HepG2 (cell line): ENCODE results near the gene CCNI2.

DNA sequence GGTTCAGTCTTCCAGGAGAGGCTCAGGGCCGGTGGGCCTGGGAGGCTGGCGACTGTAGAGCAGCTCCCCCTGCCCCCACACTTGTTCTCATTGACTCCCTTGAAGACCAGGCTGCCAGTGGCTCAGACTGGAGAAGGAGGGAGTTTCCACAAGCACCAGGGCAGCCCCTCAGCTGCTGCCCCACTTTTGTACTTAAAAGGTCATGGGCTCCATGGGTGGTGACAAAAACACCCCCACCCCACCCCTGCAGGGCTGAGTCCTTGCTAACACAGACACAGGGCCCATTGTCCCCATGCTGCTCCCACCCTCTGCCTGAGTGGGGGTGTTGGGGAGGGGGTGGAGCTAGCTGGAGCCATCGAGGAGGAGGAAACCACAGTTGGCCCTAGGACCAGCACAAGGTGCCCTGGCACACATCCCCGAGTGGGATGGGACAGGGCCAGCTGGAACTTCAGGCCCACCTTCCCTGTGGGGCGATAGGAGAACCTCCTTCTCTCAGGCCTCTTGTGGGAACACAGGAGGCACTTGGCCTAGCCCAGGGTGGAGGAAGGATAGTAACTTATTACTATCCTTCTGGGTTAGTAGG is 10.6 kb downstream of the PDLIM4 start:
- RRBS, 2 experiments: no CpG with 5 or more reads among the region's 5 CpGs
CAGE:
- cytosol, long polyA minus RNA: no peak
- cytosol, long polyA plus RNA: no peak
- long polyA plus RNA: no peak
- nucleus, long polyA minus RNA: no peak
- nucleus, long polyA plus RNA: no peak

GRCh38 chr5:132371941-132372491 is 2.5 kb downstream of the SLC22A5 start:
- RRBS, 2 experiments: no CpG with 5 or more reads among the region's 3 CpGs
CAGE:
- cytosol, long polyA minus RNA: no peak
- cytosol, long polyA plus RNA: no peak
- long polyA plus RNA: no peak
- nucleus, long polyA minus RNA: no peak
- nucleus, long polyA plus RNA: no peak

GRCh38 chr5:132386601-132387404 is 17.3 kb downstream of the SLC22A5 start:
- RRBS, 2 experiments: 39% methylated on average over 2 of the region's 13 CpGs
CAGE:
- cytosol, long polyA minus RNA: no peak
- cytosol, long polyA plus RNA: no peak
- long polyA plus RNA: no peak
- nucleus, long polyA minus RNA: no peak
- nucleus, long polyA plus RNA: no peak

DNA sequence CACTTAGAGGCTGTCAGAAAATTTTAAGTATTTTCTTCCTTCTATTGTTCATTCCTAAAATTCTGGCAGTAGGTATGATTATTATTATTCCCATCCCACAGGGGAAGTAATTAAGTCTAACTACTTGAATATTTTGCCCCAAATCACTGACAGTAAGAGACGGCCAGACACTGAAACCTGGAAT is 40.5 kb downstream of the SLC22A5 start:
- RRBS, 2 experiments: no CpG with 5 or more reads among the region's 1 CpG
CAGE:
- cytosol, long polyA minus RNA: no peak
- cytosol, long polyA plus RNA: no peak
- long polyA plus RNA: no peak
- nucleus, long polyA minus RNA: no peak
- nucleus, long polyA plus RNA: no peak

- RRBS, 2 experiments: no CpG with 5 or more reads among the region's 4 CpGs
CAGE:
- cytosol, long polyA minus RNA: no peak
- cytosol, long polyA plus RNA: no peak
- long polyA plus RNA: no peak
- nucleus, long polyA minus RNA: no peak
- nucleus, long polyA plus RNA: no peak
Observed at GRCh38 chr5:132423204-132423817, 53.8 kb downstream of the SLC22A5 start.

GRCh38 chr5:132455530-132456190 is 34.9 kb downstream of the IRF1 start:
- RRBS, 2 experiments: no CpG with 5 or more reads among the region's 7 CpGs
CAGE:
- cytosol, long polyA minus RNA: no peak
- cytosol, long polyA plus RNA: no peak
- long polyA plus RNA: no peak
- nucleus, long polyA minus RNA: no peak
- nucleus, long polyA plus RNA: no peak

DNA sequence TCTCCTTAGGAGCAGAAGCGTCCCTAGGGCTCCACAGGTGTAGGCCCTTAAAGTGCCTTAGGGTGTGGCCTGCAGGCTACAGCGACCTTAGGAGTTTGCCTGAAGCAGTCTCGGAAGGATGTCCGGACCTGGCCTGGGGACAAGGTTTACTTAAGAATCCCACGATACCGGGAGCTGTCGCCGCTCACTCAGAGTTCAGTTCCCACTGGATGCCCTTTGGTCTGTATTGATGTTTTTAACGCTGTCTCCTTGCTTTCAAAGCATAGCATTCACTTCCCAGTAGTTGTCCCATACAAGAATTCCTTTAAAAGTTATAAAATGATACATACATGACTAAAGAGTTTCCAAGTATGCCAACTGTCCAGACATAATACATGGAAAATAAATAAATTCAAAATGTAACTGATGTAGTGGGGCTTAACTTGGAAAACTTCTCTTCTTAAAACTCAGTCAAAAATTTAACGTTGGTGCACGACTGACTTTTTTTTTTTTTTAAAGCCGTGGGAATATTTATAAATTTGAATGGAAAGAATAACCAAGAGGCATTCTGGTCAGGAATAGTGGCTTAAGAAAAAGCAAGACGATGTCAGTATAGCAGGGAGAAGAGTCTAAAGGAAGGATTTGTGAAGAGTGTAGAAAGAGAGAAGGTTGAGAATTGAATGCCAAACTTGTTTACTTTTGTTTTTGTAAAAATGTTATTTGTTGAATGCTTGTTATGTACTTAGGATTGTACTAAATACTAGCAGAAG is 924 bp downstream of the RAD50 start:
- RRBS, 2 experiments: no CpG with 5 or more reads among the region's 13 CpGs
CAGE:
- cytosol, long polyA minus RNA: no peak
- cytosol, long polyA plus RNA: no peak
- long polyA plus RNA: no peak
- nucleus, long polyA minus RNA: no peak
- nucleus, long polyA plus RNA: no peak

- RRBS, 2 experiments: 66 to 73% methylated on average over 21 to 22 of the region's 68 CpGs
CAGE:
- cytosol, long polyA minus RNA: no peak
- cytosol, long polyA plus RNA: no peak
- long polyA plus RNA: no peak
- nucleus, long polyA minus RNA: no peak
- nucleus, long polyA plus RNA: no peak
Observed at GRCh38 chr5:132746875-132747700, at the start of gene CCNI2. TSS of gene CCNI2 (plus strand) at chr5:132747426.

DNA sequence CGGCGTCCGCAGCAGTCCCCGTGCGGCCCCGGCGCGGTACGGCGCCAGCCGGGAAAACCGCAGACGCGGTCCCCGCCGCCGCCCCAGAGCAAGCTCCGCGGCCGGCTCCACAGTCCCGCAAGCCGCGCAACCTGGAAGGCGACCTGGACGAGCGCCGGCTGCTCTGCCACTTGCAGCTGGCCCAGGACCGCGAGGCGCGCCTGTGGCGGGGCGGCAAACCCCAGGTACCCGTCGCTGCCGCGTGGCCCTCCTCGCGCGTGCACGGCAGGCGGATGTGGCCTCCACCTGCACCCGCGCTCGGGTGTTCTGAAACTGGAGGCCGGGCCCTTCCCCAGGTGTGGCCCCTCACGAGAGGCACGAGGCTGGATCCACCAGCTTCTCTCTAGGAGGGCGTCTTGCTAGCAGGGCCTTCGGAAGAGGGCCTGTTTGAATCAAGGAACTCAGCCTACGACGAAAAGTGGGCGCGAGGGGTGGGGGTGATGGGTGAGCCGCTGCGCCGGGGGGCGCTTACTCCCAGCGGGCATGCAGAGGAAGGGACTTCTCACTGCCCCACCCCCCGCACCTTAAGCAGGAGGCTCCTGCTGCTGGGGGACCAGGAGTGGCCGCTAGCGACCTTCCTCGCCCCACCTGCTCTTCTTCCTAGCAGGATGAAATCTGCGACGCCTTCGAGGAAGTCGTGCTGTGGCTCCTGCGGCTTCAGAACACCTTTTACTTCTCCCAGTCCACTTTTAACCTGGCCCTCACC is 647 bp downstream of the CCNI2 start:
- RRBS, 2 experiments: 92 to 94% methylated on average over 21 to 23 of the region's 68 CpGs
CAGE:
- cytosol, long polyA minus RNA: no peak
- cytosol, long polyA plus RNA: no peak
- long polyA plus RNA: no peak
- nucleus, long polyA minus RNA: no peak
- nucleus, long polyA plus RNA: no peak

DNA sequence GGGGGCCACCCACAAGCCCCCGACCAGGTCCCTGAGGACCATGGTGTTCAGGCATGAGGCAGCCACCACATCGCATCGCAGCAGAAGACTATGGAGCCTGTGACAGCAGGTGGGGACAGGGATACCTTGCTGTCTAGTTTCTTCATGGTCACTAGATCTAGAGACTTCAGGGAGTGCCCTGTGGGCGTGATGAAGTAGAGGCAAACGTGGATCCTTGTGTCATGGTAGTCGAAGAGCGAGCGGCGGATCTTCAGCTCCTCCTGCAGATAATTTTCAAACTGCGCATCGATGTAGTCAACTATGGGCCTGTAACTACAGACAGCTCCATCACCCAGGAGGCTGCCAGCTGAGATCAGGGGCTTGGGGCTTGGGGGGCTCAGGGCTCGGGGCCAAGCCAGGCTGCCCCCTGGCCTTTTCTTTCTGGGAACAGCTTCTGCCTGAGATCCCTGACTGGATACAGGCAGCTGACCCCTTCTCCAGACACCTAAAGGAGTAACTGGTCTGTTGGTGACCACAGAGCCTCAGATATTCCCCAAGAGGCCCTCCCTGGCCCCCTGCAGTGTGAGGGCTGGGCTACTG is 13.4 kb downstream of the SEPTIN8 start:
- RRBS, 2 experiments: no CpG with 5 or more reads among the region's 12 CpGs
CAGE:
- cytosol, long polyA minus RNA: no peak
- cytosol, long polyA plus RNA: no peak
- long polyA plus RNA: no peak
- nucleus, long polyA minus RNA: no peak
- nucleus, long polyA plus RNA: no peak

DNA sequence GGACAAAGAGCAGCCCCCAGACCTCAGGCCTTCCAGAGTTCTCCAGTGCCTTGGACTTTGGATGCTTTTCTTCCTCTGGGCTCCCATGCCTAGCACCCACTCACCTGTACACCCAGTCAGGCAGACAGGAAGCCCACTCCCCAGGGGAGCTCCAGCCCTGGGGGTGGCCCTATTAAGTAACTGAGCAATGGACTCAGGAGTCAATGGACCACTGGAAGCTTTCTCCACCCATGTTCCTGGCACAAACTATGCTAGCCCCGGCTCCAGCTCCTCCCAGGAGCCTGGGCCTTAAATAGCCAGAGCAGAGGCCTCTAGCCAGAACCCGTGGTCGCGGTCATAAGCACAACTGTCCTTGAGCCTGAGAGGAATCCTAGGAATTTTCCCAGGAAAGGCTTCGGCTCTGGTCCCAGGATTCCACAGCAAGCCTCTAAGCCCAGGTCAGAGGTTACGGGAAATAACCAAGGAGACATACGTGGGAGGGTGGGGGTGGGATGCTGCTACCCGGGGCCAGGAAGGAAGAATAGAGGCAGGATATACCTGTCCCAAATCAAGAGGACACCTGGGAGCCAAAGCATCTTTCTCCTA is 5.5 kb downstream of the SEPTIN8 start:
- RRBS, 2 experiments: no CpG with 5 or more reads among the region's 8 CpGs
CAGE:
- cytosol, long polyA minus RNA: no peak
- cytosol, long polyA plus RNA: no peak
- long polyA plus RNA: no peak
- nucleus, long polyA minus RNA: no peak
- nucleus, long polyA plus RNA: no peak

DNA sequence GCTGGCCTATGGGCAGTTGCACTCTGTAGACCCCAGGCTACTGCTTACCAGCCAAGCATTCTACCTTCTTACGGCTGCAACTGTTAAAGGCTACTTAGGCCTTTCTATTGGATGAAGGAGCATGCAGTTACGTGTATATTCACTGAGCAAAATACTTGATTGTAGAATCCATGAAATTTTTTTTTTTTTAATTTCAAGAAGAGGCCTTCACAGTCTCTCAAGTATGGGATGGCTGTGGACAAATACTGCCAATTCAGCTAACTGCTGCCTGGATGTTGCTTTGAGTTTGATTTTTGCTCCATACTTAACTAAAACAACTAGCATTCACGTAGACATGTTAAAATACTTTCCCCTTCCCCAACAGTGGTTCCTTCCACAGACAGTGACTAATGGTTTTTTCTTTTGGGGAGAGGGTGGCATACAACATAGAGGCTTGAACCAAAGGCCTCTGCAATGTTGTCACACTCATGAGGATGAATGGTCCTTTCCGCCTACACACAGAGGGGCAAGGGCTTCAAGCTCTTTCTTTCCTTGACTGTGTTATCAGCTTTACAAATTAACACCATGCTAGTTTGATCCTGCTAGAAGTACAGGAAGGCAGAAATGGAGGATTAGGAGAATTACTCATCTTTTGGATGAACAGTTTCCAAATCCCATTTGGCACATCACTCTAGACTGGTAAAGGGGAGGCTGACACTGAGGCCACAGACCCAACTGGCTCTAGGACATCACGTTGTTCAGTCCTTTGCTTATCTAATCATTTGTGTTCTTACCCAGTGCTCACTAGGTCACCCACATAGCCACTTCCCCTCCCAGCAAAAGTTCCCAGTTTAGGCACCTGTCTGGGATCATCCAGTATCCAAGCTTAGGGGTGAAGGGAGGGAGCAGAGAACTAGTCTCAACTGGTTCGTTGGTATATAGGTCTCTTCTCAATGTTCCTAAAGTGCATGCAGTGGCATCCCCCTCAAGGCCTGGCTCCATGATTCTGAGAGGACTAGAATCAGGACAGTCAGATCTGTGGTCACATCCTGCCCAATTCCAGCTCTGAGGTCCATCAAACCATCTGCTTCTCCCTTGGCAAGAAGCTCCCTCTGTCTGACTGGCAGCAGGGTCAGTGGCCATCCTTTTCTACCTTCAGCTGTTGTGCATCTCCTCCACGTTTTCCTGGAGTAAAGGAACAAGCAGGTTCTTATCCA is 1.7 kb upstream of the LEAP2 start:
- RRBS, 2 experiments: no CpG with 5 or more reads among the region's 7 CpGs
CAGE:
- cytosol, long polyA minus RNA: no peak
- cytosol, long polyA plus RNA: no peak
- long polyA plus RNA: no peak
- nucleus, long polyA minus RNA: no peak
- nucleus, long polyA plus RNA: no peak

DNA sequence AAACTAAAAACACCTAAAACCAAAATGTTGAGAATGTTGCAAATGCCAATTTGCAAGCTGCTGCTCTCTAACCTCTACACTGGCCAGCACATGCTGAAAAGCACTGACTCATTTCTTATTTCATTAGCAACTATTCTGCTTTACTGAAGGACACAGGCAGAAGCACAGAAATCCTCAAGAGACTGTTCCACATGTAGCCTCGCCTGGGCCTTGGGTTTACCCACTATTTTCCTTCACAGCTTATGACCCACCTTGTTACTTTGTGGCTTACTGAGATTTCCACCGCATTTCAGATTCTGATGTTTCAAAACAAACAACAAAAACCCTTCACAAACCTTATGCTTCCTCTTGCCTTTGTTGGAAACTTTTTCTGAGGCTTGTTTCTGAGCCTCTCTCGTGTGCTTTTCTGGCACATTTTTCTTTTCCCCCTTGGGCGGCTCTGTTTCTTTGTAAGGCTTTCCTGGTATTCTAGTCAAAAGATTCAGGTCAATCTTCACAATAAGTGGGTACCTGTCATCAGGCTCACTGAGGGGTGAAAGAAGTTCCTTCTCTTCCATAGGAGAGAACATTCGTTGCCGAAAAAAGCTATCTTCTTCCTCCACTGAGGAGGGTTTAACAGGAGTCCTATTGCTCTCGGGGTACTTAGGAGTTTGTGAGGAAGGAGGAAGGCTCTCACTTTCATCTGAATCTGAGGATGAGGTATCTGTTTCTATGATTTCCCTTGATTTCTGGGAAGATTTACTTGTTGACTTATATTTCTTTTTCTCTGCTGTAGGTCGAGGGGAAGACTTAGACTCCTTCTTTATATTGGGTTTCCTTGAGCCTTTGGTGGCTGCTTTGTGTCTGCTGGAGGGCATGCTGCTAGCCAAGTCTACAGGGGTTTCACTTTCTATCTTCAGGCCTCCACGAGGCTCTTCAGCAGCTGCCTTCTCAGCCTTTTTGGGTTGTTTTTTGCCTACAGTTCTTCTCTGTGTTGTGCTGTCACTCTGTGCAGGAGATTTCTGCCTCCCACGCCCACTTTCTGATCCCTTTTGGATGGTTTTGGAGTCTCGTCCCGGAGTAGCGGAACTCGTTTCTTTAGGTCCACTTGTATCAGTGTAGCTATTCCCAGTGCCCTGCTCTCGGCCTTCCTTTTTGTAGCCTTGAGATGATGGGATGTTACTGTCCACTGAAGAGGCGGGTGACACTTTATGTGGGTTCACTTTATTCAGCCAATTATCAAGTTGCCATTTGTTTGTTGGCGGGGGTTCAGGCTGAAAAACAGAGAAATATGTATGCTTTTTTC is 23.0 kb downstream of the LEAP2 start:
- RRBS, 2 experiments: no CpG with 5 or more reads among the region's 17 CpGs
CAGE:
- cytosol, long polyA minus RNA: start-site peak on the minus strand centred at position 984 of the sequence, 64 bp wide, 75 reads; start-site peak on the minus strand centred at position 1,089 of the sequence, 11 bp wide, 25 reads; start-site peak on the minus strand centred at position 1,195 of the sequence, 21 bp wide, 23 reads
- cytosol, long polyA plus RNA: no peak
- long polyA plus RNA: no peak
- nucleus, long polyA minus RNA: no peak
- nucleus, long polyA plus RNA: no peak

- RRBS, 2 experiments: no CpG with 5 or more reads among the region's 18 CpGs
CAGE:
- cytosol, long polyA minus RNA: no peak
- cytosol, long polyA plus RNA: no peak
- long polyA plus RNA: no peak
- nucleus, long polyA minus RNA: no peak
- nucleus, long polyA plus RNA: no peak
Observed at GRCh38 chr5:132934087-132935101, 29.0 kb downstream of the AFF4 start.

DNA sequence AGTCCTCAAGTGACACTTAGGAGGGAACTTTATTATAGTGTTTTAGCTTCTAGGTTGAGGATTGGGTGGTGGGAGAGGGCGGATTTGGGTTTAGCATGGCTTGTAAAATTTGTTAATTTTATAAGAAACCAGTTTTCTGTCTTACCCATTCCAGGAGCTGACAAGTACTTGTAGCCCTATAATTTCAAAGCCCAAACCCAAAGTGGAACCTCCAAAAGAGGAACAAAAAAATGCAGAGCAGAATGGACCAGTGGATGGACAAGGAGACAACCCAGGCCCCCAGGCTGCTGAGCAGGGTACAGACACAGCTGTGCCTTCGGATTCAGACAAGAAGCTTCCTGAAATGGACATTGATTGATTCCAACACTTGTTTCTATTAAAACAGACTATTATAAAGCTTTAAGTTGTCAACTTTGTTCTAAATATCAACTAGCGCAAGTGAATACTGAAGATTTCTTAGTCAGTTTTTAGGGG is 52.3 kb downstream of the HSPA4 start:
- RRBS, 2 experiments: no CpG with 5 or more reads among the region's 3 CpGs
CAGE:
- cytosol, long polyA minus RNA: no peak
- cytosol, long polyA plus RNA: no peak
- long polyA plus RNA: no peak
- nucleus, long polyA minus RNA: no peak
- nucleus, long polyA plus RNA: start-site peak on the plus strand centred at position 247 of the sequence, 100 bp wide, 31 and 23 reads in 2 replicates

DNA sequence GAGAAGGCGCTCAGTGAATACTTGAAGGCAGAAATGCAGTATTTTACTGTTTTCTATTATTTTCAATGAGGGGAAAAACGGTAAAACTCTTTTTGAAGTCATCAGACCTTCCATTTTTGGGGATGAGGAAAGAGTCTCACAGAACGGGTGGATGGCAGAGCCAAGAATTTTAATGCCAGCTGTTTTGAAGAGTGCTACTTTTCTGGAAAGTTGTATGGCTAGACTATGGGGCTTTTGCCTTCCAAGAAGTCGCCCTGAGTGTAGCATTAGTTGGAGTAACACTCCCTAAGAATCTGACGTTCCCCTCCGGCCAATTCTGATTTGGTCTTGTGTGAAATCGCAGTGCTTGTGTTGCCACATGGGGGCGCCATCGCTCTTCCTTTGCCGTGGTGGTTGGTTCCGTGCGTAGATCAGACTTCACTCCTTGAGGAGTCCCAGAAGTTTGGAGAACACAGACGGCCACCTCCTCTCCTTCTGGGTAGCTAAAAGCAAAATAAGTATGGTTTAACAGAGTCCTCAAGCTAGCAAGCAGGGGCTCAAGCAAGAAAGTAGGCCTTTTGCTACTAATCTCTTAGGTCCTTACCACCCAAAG is 59.3 kb downstream of the HSPA4 start:
- RRBS, 2 experiments: no CpG with 5 or more reads among the region's 13 CpGs
CAGE:
- cytosol, long polyA minus RNA: no peak
- cytosol, long polyA plus RNA: no peak
- long polyA plus RNA: no peak
- nucleus, long polyA minus RNA: no peak
- nucleus, long polyA plus RNA: no peak

DNA sequence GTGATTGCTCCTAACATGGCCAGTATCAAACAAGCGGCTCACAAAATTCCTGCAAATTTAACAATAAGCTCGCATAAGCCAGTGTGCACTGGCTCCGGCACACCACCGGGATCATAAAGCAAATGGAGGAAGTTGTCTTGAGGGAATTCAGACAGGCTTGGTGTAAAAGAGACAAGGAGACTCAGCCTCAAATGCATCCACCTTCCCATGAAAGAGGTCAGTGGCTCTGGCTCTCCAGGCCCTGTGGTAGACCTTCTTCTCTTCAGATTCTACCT is 109.1 kb downstream of the FSTL4 start:
- RRBS, 2 experiments: no CpG with 5 or more reads among the region's 4 CpGs
CAGE:
- cytosol, long polyA minus RNA: no peak
- cytosol, long polyA plus RNA: no peak
- long polyA plus RNA: no peak
- nucleus, long polyA minus RNA: no peak
- nucleus, long polyA plus RNA: no peak

GRCh38 chr5:133980281-133980969 is 12.0 kb upstream of the C5orf15 start:
- RRBS, 2 experiments: no CpG with 5 or more reads among the region's 8 CpGs
CAGE:
- cytosol, long polyA minus RNA: start-site peak on the minus strand at chr5:133980668-133980728, 20 reads
- cytosol, long polyA plus RNA: no peak
- long polyA plus RNA: no peak
- nucleus, long polyA minus RNA: start-site peak on the minus strand at chr5:133980645-133980728, 230 reads
- nucleus, long polyA plus RNA: start-site peak on the minus strand at chr5:133980669-133980728, 335 and 293 reads in 2 replicates

DNA sequence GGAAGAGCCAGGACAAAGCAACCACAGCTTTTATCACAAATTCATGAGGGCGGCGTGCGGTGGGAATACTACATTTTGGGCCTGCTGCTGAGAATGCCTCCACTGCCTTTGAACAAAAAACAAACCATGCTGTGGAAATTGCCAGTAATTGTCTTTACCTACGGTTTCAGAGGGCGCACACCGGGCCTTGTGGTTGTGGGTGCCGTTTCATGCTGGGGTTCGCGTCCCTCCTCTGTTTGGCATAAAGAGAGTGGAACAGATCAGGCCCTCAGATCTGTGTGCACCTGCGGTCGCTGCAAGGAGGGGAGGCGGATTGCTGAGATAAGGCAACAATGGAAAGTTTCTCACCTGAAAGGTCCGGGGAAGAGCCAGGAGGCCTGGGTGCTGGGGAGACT is 27.5 kb upstream of the TCF7 start:
- RRBS, 2 experiments: no CpG with 5 or more reads among the region's 13 CpGs
CAGE:
- cytosol, long polyA minus RNA: no peak
- cytosol, long polyA plus RNA: no peak
- long polyA plus RNA: no peak
- nucleus, long polyA minus RNA: no peak
- nucleus, long polyA plus RNA: no peak

DNA sequence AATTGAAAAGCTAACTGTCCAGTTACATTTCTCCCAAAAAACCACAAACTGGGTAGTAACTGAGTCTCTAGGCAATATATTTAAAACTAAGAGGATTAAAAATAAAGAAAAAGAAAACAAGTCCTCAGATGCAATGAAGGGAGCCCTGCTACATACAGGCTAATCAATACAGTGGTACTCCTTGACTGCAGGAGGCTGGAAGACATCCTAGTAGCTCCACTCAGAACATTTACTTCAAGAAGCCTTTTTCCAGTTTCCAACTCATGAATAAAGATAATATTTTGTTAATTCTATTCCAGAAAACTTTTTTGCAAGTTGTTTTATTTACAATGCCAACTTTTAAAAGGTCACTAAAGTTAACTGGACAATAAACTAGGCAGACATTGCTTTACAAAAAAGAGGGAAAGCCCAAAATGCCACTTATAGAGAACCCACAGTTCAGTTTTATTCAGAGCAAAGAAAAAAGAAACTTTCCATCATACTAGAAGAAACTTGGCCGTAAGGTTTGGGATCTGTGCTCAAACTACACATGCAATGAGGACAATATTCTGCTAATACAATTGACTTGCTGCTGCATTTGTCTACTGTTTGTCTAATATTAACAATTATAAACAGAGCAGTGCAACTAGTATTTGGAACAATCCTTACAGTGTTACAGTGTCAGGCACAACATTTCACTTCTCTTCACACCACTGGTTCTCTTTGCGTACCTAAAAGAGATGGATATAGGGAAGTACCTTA is 19.5 kb downstream of the SKP1 start:
- RRBS, 2 experiments: no CpG with 5 or more reads among the region's 2 CpGs
CAGE:
- cytosol, long polyA minus RNA: no peak
- cytosol, long polyA plus RNA: no peak
- long polyA plus RNA: no peak
- nucleus, long polyA minus RNA: no peak
- nucleus, long polyA plus RNA: no peak